Metastatic Breast Carcinoma in the Ovary (tissue), 3 donors: Measurements from ENCODE around the genes RPL29, NISCH and ITIH1.

DNA sequence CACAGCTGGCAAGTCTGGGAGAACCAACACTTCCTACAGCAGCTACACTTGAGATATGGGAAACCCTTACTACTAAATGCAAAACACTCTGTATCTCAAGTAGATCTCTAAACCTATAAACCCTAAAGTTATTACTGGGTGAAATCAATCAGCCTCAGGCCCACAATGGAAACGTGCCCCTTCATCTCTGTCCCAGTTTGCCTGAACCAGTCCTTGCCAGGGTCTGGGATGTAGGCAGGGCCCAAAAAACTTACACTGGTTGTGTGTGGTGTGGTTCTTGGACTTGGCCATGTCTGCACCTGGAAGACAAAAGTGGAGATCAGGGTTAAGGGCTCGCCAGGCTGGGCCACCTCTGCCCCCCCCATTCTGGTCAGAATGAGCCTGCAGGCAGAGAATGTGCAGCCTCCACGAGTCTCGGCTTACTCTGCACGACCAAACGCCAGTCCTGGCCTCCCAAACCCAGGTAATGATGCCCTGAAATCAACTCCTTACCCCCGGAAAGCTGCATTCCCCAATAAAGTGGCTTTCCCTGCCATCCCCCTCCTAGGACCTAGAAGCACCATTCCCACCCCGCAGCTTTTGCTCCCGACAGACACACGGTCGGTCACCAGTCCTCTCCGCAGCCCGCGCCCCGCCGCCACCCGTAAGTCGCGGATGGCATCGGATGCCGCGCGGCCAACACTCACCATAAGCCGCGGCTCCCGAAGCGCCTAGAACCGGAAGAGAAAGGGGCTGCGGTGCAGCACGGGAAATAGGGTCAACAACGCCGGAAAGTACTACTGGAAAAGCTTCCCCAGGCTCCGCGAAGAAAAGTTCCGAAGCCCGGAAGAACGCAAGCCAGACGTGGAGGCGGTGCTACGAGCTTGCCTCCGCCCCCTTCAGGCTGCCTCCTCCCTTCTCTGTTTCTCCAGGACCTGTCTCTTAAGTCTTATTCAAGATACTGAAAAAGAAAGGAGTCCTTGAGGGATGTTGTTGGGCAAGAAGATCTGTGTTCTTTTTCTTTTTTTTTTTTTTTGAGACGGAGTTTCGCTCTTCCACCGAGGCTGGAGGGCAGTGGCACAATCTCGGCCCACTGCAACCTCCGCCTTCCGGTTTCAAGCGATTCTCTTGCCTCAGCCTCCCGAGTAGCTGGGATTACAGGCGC lies at the start of gene RPL29:
Gene RPL29 (minus strand): TSS at position 725 of the 1,144 bp plus-strand sequence.
- PRO-cap, 3 experiments, result peak in 3 of 3 experiments; most common plus-strand start position 840 of the sequence (in 2); most common minus-strand start position 725 of the sequence (in 3)

DNA sequence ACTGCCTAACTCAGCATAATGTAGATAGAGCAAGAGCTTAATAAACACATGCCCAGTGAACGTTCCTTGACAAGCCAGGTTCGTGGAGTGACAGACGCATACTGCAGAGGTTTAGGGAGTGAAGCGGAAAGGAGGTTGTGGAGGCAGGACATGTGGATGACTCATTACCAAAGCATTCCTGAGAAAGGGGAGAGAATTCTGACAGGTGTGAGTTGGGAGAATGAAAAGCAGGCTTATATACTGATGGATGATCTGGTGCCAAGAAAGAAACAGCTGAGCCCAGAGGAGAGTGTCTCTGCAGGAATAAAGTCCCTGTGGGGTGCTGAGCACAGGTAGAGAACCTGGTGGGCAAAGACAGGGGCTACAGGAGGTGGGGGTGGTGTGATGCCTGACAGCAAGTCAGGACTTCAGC lies 2.3 kb upstream of the RPL29 start:
- PRO-cap, 3 experiments, result no peak in any of the 3 experiments

- PRO-cap, 3 experiments, result no peak in any of the 3 experiments
Observed at GRCh38 chr3:52021809-52022308, 26.2 kb upstream of the RPL29 start.

DNA sequence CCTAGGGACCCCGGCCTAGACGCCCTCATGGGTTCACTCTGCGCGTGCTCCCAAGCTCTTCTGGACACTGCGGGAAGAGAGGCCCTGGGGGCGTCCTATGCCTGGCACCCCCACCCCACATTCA lies 276 bp upstream of the DUSP7 start:
- PRO-cap, 3 experiments, result no peak in any of the 3 experiments

DNA sequence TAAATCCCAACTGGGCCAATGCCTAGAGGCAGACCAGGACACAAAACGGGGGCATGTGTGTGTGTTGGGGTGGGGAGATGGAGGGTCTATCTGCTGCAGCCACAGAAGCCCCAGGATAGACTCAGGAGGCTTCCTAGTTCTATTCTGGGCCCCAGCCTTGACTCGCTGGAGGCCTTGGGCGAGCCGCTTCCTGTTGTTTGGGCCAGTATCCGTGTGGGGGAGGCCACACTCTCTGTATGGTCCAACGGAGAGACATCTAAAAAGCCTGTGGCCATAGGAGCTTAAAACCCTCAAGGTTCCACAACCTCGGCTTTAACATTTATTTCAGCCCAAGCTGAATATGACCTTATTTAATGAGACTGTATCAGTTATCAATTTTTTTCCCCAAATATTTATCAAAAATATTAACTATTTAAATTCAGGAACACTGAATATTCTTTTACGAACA lies 32.8 kb downstream of the POC1A start:
- PRO-cap, 3 experiments, result no peak in any of the 3 experiments

DNA sequence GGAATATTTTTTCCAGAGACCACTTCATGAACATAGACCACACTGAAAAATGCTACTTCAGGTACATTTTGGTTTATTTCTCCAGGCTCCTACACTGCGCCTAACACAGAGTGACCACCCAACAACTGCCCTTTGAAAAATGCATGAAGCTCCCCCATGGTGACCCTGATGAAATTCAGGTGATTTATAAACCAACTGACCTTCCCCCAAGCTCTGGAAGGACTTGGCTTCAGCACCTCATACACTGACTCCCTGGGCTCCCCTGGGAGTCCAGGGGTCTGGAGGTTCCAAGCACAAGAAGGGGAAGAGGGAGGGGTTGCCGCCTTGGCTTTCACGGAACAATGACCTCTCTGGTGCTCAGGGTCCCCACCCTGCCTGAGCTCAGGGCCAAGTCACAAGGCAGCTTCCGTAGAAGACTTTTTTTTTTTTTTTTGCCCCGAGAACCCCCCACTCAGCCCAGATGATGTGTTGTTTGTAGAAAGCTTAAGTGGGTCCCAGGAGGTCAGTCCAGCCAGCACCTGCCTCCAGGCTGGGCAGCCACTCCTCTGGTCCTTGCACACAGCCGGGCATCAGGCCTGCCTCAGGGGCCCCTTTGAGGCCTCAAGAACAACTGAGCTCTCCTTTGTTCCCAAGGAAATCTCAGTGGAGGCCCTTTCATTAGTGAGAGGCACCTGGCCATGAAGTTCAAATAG lies 14.1 kb upstream of the ALAS1 start:
- PRO-cap, 3 experiments, result no peak in any of the 3 experiments

GRCh38 chr3:52218982-52219732 lies 6.3 kb downstream of the TLR9 start:
- PRO-cap, 3 experiments, result peak in 1 of 3 experiments; most common minus-strand start chr3:52219076 (in 1)

DNA sequence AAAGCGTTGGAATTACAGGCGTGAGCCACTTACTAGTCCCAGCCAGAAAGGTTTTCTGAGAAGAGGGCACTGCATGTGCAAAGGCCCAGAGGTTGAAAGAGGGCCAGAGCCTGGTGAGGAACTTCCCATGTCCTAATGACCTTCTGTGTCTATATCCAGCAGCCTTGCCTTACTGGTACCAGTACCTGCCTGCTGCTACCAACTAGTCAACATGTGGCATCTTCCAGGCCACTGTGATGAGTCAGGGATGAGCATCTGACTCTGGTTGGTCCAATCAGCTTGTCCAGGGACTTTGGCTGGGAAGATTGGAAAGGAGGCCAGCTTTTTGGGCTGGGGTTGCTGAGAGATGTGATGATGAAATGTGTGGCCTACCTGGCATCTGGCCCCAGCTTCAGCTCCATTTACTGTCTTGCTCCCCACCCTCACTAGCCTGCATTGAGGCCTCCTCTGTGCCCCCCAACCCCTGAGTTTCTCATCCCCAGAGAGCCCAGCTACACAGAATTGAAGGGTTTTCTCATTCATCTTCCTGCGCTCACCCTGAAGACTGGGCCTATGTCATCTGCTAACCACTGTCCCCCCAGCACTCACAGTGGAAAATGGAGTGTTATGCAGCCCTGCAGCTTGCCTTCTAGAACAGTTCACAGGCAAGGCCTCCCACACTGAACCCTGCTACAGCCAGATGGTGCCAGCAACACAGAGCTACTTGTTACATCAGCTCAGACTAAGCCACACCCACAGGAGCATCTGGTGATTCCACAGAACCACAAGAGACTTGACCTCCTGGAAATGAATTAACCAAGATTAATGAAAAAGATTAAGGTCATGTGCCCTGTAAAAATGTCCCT lies 1.3 kb upstream of the TWF2 start:
- PRO-cap, 3 experiments, result no peak in any of the 3 experiments

- PRO-cap, 3 experiments, result no peak in any of the 3 experiments
Observed at GRCh38 chr3:52270152-52270403, 8.4 kb downstream of the WDR82 start.

- PRO-cap, 3 experiments, result no peak in any of the 3 experiments
Observed at GRCh38 chr3:52299207-52299925, 11.7 kb downstream of the GLYCTK start.

DNA sequence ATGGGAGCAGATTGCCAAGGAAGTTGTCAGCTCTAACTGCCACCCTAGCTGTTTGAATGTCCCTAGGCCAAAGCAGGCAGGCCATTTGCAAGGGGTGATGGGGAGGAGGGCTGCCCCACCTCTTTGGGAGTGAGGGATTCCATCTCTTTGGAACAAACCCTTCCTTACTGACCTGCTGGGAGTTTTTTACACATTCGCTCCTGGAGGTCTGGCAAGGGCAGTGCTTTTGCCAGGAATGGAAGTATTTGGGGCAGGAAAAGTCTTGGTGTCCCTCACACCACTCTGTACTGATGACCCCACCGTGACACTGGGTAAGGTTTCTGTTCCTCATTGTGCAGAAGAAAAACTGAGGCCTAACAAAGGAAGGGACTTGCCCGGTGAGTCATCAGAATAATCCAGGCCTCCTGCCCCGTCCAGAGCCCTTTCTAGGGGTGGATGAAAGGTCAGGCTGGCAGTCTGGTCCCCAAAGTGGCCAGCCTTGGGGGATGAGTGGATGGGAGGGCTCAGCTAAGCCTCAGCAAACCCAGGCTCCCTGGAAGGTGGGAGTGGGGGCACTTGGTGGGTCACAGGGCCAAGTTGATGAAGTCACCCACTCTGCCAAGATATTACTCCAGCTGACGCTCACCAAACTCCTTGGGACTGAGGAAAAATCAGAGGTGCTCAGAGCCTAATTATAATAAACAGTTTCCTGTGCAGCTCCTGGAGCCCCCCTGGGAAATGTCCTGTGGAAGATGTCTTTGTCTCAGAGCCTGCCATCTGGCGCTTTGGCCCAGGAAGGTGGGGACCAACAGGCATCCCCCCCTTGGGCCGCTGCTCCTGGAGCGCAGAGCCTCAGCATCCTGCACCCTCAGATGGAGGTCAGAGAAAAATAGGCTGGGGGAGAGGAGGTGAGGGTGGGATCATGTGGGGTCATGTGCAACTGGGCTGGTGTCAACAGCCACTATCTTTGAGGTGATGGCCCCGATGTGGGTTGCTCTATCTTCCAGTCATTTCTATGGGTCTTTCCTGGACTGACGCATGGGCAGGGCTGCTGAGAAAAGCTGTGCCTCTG lies 2.2 kb upstream of the DNAH1 start:
- PRO-cap, 3 experiments, result no peak in any of the 3 experiments

- PRO-cap, 3 experiments, result no peak in any of the 3 experiments
Observed at GRCh38 chr3:52372905-52373475, 36.8 kb downstream of the BAP1 start.

GRCh38 chr3:52379719-52380171 lies 30.1 kb downstream of the BAP1 start:
- PRO-cap, 3 experiments, result no peak in any of the 3 experiments

- PRO-cap, 3 experiments, result no peak in any of the 3 experiments
Observed at GRCh38 chr3:52433330-52434474, 11.2 kb downstream of the SEMA3G start.

GRCh38 chr3:52455268-52456054 lies at the start of gene NISCH:
TSS of gene NISCH (plus strand) at chr3:52455604.
- PRO-cap, 3 experiments, result peak in 3 of 3 experiments; most common plus-strand start chr3:52455604 (in 3); most common minus-strand start chr3:52455461 (in 2)

DNA sequence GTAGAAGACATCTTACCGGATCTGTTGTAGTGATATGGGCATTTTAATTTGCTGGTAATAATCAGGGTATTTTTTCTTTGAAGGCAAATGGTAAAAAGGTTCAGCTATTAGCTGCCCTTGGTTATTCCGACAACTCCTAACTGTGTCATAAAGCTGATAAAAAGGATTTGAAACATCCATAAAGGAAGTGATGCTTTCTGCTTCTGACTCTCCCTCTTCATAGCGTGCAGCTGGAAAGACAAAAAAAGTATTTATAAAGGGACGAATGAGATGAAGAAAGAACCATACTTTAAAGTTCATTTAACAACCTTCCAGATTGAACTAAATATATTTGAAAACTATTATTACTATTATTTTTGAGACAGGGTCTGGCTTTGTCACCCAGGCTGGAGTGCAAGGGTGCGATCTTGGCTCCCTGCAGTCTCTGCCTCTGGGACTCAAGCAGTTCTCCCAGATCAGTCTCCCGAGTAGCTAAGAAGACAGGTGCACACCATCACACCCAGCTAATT lies 51.2 kb upstream of the GNL3 start:
- PRO-cap, 3 experiments, result no peak in any of the 3 experiments

GRCh38 chr3:52695912-52696351 lies 9.7 kb downstream of the GLT8D1 start:
- PRO-cap, 3 experiments, result peak in 1 of 3 experiments; most common plus-strand start chr3:52696191 (in 1)

DNA sequence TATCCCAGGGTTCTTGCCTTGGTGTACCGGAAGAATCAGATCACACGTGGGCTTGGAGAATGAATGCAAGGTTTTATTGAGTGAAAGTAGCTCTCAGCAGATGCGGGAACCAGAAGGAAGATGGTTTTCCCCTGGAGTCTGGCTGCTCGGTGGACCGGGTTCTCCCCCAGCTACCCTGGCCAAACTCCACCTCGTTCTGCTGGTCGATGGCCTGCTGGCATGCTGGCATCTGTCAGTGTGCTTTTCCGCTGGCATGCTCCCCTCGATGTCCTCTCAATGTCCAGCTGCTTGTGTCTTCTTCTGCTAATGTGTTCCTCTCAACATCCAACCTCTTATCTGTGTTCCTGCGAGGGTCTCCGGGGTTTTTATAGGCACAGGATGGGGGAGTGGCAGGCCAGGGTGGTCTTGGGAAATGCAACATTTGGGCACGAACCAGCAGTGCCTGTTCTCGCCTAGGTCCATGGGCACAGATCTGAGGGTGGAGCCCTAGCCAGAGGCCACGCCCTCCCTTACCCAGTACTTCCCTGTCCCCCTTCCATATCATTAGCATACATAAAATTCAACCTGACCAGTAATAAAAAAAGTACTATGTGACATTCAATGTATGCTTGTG lies 6.7 kb downstream of the SPCS1 start:
- PRO-cap, 3 experiments, result no peak in any of the 3 experiments

DNA sequence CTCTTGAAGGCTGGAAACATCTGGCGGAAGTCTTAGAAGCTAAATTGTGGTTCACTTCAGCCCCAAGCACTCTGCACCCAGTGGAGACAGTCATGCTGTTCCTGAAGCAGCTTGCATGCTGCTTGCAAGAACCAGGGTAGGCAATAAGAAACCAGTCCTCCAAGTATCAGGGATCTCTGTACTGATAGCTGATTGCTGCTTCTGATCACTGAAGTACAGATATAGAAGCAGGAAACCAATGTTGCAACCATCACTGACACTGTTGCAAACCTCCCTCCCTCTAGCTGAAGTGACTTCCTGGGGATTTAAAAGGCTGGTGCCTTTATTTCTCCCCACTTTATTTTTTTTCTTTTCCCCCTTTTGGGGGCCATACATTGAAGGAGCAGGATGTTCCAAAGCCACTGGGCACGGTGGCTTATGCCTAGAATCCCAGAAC lies 15.2 kb downstream of the SPCS1 start:
- PRO-cap, 3 experiments, result no peak in any of the 3 experiments

GRCh38 chr3:52777140-52777742 lies at the start of gene ITIH1:
TSS of gene ITIH1 (plus strand) at chr3:52777599.
- PRO-cap, 3 experiments, result no peak in any of the 3 experiments